CMK (cell line): ENCODE measurements around a stretch of chr6.

- RRBS = no CpG with 5 or more reads among the region's 6 CpGs
Observed at GRCh38 chr6:15368527-15368906, 122.6 kb downstream of the JARID2 start.

- RRBS = no CpG with 5 or more reads among the region's 10 CpGs
Observed at GRCh38 chr6:15373700-15374299, 127.9 kb downstream of the JARID2 start.

GRCh38 chr6:15472685-15472994 is 190.2 kb downstream of the DTNBP1 start:
- RRBS = no CpG with 5 or more reads among the region's 3 CpGs

- RRBS = no CpG with 5 or more reads among the region's 7 CpGs
Observed at GRCh38 chr6:15500475-15500753, 162.4 kb downstream of the DTNBP1 start.

- RRBS = no CpG with 5 or more reads among the region's 18 CpGs
Observed at GRCh38 chr6:15502890-15503530, 159.8 kb downstream of the DTNBP1 start.

DNA sequence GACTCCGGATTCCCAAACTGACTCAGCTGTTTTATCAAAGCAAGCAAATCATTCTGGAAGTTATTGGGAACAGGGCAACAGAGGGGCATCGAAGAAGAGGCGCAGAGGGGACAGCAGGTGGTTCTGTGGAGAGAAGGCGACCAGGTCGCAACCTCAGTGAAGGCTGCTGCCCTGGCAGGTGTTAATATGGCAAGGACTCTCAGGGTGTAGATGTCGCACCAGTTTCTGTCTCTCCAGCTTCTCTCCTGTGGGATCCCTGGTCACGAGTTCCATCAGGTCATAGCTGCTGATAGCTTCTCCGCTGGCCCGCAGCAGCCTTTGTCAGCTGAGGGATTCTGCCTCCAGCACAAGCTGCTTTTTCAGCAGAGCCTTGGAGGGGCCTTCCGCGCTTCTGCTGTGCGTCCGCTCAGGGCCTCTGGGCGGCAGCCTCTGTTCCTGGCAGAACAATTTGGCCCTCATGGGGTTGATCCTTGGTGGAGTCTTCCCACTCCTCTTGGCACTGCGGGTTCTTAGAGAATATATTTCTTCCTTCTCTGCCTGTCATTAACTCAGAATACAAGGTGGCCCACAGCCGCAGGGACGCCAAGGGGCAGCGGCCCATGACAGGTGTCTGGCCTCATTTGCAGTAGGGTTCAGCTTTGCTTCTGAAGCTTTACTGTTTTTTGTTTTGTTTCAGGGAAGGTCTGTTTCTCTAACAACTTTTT is 158.9 kb downstream of the DTNBP1 start:
- RRBS = 92% methylated on average over 1 of the region's 18 CpGs

DNA sequence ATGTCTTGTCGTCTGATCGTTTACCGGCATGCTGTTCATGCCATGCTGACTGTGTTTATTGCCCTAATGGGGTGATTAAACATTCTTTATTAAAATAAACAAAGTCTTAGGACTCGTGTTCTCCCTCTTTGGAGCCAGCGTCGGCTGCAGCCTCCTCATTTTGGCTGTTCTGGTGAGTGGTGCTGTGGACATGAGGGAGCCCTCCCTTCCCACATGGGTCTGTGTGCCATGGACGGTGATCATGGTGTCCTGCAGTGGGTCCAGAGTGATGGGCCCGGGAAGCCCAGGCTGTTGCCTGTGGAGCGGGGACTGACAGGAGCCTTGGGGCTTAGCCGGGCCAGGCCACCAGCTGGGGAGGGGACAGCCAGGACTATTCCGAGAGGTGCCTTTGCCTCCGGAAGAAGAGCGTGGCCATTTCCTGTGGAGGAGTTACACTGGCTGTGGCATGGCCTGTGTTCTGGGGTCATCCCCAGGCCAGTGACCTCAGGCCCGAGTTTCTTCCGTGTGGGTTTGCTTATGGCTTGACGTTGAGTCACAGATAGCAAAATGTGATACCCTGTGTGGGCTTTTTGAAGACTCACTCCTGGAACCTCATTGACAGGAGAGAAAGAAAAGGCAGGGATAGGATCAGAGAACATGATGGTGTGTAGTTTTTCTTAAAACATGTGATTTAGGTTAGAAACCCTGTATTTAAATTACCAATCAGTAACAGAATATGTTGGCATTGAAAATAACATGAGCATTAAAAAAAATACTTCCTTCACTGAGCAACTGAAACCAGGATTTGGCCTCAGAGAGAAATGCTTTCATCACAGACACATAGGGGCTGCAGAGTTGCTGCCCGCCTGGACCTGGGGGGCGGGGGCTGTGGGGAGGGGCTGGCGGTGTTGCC is 153.3 kb downstream of the DTNBP1 start:
- RRBS = 80% methylated on average over 5 of the region's 19 CpGs

- RRBS = no CpG with 5 or more reads among the region's 7 CpGs
Observed at GRCh38 chr6:15691699-15691898, 28.8 kb upstream of the DTNBP1 start.

DNA sequence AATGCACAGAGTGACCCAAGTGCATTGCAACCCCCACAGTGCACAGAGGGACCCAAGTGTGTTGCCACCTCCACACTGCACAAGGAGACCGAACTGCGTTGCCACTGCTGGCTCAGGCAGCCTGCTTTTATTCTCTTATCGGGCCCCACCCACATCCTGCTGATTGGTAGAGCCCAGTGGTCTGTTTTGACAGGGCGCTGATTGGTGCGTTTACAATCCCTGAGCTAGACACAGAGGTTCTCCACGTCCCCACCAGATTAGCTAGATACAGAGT is 60.3 kb upstream of the MYLIP start:
- RRBS = no CpG with 5 or more reads among the region's 6 CpGs

- RRBS = no CpG with 5 or more reads among the region's 8 CpGs
Observed at GRCh38 chr6:16148838-16149927, 20.3 kb downstream of the MYLIP start.

- RRBS = no CpG with 5 or more reads among the region's 17 CpGs
Observed at GRCh38 chr6:16149928-16150971, 21.4 kb downstream of the MYLIP start.

- RRBS = 2% methylated on average over 4 of the region's 41 CpGs
Observed at GRCh38 chr6:16238930-16240111, 934 bp downstream of the GMPR start.

- RRBS = no CpG with 5 or more reads among the region's 5 CpGs
Observed at GRCh38 chr6:16241054-16241551, 2.7 kb downstream of the GMPR start.

- RRBS = 100% methylated on average over 1 of the region's 28 CpGs
Observed at GRCh38 chr6:16263816-16265038, 25.8 kb downstream of the GMPR start.

GRCh38 chr6:16322539-16323086 is 84.2 kb downstream of the GMPR start:
- RRBS = no CpG with 5 or more reads among the region's 8 CpGs

- RRBS = no CpG with 5 or more reads among the region's 10 CpGs
Observed at GRCh38 chr6:16420766-16421752, 182.7 kb downstream of the GMPR start.

GRCh38 chr6:16439185-16439649 is 200.8 kb downstream of the GMPR start:
- RRBS = no CpG with 5 or more reads among the region's 9 CpGs

- RRBS = no CpG with 5 or more reads among the region's 8 CpGs
Observed at GRCh38 chr6:16473064-16473650, 234.8 kb downstream of the GMPR start.

GRCh38 chr6:16481580-16482451 is 243.4 kb downstream of the GMPR start:
- RRBS = no CpG with 5 or more reads among the region's 3 CpGs

GRCh38 chr6:16646508-16647193 is 114.6 kb downstream of the ATXN1 start:
- RRBS = no CpG with 5 or more reads among the region's 10 CpGs